Tongue (tissue), 2 donors: ENCODE results near the genes PLEKHH2 and SIX3.

DNA sequence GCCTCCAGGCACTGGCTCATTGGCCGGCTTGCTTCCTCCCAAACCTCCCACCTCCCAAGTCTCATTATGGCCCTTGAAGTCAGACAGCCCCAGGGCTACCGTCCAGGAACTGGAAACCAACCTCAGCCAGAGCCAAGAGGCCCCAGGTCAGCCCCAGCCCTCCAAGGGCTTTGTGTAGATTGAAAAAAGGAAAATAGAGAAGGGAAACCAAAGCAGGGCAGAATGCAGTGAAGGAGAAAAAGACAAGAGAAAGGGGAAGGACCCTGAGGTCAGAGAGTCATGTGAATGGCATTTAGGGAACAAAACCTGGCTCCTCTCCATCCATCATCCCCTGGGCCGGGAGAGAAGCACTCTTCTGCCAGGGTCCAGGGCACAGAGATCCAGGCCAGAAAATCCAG, 119.3 kb downstream of the ZFP36L2 start:
- RAMPAGE, long total RNA, result no peak

DNA sequence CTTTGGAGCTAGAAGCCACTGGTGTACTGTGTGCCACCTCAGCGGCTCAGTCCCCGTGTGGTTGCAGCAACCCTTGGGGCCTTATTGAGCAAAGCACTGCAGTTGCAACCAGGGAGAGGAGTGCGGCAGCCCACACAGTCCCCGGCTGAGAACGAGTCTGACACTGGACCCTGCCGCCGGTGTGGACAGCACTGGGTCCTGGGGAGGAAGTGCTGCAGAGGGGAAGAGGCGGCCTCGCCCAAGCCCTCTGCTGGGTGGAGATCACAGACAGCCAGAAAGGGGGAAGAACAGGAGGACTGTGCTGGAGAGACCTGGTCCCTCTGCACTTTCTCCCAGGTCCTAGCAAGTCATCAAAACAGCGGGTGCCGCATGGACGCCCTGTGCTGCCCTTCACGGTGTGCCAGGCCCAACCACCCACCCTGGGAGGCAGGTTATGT, 98.7 kb downstream of the ZFP36L2 start:
- RAMPAGE, long total RNA, result no peak

GRCh38 chr2:43219654-43219884, 6.8 kb downstream of the ZFP36L2 start:
- RAMPAGE, long total RNA, result no peak

GRCh38 chr2:43276598-43277844, 50.6 kb upstream of the ZFP36L2 start:
- RAMPAGE, long total RNA, result no peak

GRCh38 chr2:43293712-43294334, 67.4 kb upstream of the ZFP36L2 start:
- RAMPAGE, long total RNA, result no peak

DNA sequence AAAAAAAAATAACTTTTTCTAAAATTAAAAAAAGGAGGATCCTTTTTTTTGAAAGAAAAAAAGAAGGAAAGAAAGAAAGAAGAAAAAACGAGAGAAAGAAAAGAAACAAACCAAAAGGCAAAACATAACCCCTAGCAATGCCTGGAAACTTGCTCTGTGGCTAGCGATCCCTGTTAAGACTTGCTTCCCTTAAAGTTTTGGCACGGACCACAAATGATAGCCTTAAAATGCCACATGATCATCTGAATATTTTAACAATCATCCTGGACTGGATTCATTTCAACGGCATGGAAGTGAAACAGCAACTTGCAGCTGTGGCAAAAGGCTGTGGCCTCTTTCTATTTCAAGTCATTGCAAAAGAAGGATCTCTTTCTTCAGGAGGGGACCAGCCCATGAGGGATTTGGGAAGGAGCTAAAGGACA, 107.1 kb upstream of the ZFP36L2 start:
- RAMPAGE, long total RNA, result no peak

DNA sequence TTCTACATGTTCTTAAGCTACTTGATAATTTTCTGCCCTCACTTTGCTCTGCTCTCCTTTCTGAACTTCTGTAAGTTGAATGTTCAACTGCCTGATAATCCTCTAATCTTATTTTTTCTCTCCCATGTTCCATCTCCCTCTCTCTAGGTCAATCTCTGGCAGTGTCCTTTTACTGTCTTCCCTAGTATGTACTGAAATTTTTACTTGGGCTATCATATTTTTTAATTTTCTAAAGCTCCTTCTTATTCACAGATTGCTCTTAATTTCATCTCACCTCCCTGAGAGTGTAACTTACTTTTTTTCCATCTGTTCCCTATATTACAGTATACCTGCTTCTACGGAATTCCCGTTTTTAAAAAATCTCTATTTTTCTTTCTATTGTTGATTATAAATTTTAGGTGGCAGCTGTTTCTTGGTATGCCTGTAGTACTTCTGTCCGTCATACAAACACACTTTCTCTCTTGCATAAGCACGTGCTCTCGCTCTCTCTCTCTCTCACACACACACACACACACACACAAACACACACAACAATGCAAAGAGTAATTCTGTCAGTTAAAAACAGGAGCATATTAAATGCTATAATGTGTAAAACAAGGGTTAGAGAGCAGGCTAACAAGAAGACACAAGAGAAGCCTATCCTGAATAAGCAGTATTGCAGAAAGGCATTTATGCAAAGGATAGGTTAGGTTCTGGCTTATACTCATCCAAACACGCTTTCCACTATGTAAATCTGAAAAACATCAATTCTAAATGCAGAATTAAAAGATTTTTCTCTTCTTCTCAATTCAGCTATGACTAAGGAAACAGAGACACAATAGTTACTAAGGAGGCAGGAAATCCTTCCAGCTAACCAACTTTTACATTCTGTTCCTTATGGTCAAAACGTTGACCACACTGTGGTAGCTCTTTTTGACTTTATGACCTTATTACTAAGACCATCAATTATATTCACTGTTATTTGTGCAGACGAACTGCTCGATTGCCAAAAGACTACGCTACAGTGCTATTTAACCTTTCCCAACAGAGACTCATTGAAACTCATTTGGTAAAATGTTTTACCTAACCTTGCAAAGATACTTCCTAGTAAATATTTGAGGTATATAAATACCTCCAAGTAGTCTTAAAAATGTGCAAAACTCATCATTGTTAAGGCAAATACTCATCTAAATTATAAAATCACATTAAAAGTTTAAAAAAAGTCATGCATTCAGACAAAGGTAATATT, 140.4 kb downstream of the THADA start:
- RAMPAGE, long total RNA, result no peak

DNA sequence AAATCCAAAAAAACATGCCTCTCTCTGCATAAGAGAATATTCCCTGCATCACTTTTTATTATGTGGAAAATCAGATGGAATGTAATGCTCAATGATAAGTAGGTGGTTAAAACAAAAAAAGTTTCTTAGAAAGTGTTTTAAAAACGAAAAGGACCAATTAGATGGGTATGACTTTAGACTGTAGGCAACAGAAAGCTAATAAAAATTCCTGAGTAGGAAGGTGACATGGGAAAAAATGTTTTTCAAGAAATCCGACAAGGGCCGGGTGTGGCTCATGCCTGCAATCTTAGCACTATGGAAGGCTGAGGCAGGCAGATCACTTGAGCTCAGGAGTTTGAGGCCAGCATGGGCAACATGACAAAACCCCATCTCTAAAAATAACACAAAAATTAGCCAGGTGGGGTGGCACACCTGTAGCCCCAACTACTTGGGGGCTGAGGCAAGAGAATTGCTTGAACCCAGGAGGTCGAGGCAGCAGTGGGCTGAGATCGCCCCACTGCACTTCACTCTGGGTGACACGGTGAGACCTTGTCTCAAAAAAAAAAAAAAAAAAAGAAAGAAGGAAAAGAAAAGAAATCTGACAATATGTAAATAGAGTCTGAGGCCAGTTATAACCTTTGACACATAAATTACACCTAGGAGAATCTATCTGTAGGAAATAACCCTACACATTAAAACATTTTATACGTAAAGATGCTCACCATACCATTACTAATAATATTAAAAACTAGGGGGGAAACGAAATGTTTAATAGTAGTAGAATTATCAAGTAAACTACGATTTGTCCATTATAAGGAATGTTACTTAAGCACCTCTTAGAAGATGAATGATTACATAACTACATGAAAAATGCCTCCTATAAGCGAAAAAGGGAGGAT, 125.9 kb downstream of the THADA start:
- RAMPAGE, long total RNA, result no peak

GRCh38 chr2:43536993-43537588, 58.7 kb downstream of the THADA start:
- RAMPAGE, long total RNA, result no peak

- RAMPAGE, long total RNA, result no peak
These were observed 39.7 kb downstream of the THADA start for GRCh38 chr2:43556175-43556559.

DNA sequence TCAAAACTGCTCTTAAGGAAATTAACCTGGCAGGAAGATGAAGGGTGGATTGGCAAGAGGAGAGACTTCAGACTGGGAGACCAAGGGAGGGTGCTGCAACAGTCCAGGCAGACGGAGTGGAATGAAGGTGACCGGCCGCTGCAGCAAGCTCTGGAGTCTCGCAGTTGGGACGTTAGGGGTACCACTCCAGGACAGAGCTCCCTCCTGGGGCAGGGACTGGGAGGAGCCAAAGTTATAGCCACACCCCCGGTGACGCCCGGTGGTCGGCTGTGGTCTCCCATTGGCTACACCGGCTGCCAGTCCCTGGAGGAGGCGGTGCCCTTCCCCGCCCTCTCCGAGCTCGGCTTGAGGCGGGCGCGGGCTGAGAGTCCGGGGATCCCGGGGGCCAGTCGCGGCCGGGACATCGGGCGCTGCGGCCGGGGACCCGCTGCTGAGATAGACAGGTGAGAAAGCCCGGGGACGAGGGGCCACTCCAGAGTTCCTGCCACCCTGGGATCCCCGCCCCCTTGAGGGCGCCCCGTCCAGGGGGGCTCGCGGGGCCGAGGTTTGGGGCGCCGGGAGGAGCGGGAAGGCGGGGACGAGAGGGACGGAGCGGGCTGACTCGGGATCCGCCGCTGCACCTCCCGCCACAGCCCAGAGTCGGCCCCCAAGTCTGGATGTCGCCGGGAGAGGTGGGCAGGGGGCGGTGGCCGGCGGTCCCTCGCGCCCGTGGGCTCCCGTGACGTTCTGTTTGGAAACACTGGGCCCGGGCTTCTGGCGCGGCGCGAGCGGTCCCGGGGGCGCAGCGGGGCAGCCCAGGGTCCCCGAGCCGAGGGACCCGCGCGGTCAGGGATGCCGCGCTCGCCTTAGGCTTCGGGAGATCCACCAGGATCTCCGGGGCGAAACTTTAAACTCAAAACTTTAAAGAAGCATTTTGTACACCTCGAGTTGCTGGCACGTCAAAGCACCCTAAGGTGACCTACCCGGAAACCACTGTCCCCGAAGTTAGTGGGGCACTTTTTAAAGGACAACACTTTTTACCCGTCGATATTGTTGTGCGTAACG, at the start of gene PLEKHH2:
Gene PLEKHH2 (plus strand): TSS at position 324 of the 1,044 bp plus-strand sequence.
- RAMPAGE, long total RNA, result no peak

DNA sequence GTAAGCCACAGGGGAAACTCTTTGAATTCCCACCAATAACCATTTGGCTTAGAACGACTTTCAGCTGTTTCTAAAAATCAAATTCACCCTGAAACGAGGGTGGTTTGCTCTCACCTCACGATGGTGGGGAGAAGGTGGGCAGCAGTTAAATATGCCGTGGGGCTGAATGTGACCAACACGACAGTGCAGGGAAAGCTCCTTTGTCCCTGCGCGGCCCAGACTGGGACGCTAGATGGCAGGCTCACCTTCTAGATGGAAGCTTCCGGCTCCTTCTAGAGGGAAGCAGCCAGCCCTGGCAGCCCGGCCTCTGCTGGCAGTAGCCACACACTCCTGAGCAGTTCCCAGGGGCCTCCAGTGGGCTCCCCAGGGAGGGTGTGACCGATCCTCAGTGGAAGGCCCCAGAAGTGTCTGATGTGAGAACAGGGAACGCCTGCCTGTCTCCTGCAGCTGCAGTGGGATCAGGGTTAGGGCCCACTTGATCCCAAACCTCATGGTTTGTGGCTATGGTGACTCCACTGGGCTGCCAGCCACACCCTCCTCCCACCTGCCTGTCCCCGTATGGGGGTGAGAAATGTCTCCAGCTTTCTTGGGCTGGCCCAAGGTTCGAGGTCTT, 48.4 kb upstream of the LRPPRC start:
- RAMPAGE, long total RNA, result no peak

- RAMPAGE, long total RNA, result no peak
These were observed 66.1 kb upstream of the LRPPRC start for GRCh38 chr2:44061910-44062306.

GRCh38 chr2:44083022-44083618, 85.6 kb upstream of the PPM1B start:
- RAMPAGE, long total RNA, result no peak

DNA sequence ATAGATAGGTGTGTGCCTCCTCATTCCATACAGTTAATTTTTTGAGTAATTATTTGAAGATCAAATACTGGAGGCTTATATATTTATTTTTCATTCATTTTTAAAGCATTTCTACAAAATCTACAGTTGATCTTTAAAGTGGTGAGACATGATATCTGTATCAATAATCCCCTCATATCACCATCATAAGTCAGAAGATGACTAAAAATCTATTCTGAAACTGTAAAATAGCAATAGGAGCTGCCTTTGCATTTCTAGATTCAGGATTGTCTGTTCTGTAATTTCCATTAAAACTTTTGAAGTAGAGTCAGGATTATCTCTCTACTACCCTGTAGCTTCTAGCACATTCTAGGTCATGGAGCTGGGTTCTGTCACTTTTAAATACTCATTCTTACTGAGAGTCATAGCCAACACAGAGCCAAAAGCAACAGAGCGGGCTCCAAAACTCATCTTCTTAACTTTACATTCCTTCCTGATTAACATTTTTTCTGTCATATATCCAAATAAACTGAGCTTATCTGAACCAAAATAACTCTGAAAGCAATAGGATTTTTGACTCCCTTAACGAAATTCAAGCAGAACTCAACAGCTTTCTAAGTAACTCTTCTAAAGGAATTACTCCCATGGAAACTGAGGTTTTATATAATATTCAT, 13.0 kb downstream of the PREPL start:
- RAMPAGE, long total RNA, result no peak

GRCh38 chr2:44361070-44361323, 297 bp downstream of the PREPL start:
- RAMPAGE, long total RNA, result no peak

DNA sequence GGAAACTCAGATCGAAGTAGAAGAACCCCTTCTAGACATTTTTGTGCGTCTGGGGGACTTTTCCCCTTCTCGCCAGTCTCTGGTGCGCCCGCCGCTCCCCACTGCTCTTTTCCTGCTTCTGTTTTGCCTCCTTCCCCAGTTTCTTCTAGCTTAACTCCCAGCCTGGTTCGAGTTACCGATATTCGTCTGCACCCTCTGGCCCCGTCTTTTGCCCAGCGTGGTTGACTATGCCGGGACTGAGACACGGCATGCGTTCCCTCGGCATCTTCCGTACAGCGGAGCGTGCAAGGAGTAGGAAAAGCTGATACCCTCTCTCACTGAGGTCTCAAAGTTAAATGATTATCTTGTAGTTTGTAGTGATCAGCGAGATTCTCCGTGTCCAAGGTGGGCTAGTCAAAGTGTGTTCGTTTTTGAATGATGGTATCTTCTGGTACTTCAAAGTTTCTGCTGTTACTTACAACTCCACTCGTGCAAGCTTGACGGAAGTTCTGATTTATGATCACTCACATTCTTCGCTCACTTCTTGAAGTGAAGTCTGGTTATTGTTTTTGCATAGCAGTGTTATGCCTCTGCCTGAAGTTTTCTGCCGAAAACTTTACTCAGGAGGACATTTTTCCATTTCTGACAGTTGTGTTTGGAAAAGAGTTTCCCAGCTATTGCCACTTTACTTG, 760 bp downstream of the CAMKMT start:
- RAMPAGE, long total RNA, result no peak

- RAMPAGE, long total RNA, result no peak
These were observed 101.7 kb downstream of the CAMKMT start for GRCh38 chr2:44463241-44464088.

DNA sequence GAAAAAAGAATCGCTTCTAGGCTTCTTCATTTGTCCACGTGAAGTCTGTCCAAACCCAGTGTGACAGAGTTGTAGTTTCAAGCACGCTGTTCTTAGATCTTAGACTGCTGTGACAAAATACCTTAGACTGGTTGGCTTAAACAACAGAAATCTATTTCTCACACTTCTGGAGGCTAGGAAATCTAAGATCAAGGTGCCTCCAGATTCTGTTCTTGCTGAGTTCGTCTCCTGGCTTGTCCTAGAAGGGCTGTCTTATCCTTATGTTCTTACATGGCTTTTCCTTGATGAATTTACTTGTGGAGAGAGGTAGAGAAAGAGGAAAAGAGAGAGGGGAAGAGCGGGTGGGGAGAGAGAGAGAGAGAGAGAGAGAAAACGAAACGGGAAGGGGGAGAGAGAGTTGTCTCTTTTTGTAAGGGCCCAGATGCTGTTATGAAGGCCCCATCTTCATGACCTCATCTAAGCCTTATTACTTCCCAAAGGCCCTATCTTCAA, 141.9 kb downstream of the CAMKMT start:
- RAMPAGE, long total RNA, result no peak

GRCh38 chr2:44941678-44942444, at the start of gene SIX3:
TSS of gene SIX3 (plus strand) at chr2:44941702.
- RAMPAGE, long total RNA, result no peak